Skeletal muscle cell (primary cell): ENCODE results near the genes ZNF148, SLC41A3, ALDH1L1, CFAP100, CHST13 and C3orf22.

DNA sequence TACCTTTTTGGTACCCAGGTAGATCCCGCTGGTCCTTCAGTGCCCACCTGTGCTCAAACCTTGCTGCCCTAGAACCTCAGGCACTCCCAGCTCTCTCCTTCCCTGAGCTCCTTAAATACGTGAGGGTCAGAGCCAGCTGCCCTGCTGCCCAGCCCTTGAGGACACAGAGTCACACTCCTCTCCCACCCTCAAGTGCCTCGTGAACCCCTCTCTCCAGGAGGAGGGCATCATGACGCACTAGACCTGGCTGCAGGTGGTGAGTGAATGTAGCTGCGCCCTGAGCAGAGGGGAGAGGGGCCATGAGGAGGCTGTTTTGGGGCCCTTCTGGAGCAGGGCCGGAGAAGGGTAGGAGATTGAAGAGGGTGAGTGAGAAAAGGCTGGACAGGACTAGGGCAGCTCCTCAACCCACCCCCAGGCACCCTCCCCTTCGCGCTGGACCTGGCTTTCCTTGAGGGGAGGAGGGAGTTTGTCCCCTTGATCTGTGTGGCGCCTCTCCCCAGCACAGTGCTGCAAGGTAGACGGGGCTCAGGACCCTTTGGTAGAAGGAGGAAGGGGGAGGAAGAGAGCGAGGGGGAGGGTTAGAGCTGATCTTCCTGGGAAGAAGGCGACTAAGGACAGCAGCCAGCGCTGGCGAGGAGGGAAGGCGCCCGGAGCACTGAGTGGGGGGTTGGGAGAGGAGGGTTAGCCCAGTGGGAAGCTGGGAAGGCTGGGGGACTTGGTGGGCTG lies 837 bp downstream of the SLC12A8 start:
- RRBS: 15% methylated on average over 1 of the region's 16 CpGs

GRCh38 chr3:125245707-125246353 lies 33.3 kb upstream of the SLC12A8 start:
- RRBS: no CpG with 5 or more reads among the region's 1 CpG

DNA sequence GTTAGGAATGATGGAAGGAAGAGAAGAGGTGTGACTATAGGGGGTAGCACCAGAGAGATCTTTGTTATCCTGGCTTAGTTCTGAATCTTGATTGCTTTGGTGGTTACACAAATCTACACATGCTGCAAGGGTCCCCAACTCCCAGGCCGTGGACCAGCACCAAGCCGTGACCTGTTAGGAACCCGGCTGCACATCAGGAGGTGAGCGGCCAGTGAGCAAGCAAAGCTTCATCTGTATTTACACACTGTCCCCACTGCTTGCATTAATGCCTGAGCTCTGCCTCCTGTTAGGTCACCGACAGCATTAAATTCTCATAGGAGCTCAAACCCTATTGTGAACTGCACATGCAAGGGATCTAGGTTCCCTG lies 71.9 kb downstream of the ZNF148 start:
- RRBS: no CpG with 5 or more reads among the region's 5 CpGs

DNA sequence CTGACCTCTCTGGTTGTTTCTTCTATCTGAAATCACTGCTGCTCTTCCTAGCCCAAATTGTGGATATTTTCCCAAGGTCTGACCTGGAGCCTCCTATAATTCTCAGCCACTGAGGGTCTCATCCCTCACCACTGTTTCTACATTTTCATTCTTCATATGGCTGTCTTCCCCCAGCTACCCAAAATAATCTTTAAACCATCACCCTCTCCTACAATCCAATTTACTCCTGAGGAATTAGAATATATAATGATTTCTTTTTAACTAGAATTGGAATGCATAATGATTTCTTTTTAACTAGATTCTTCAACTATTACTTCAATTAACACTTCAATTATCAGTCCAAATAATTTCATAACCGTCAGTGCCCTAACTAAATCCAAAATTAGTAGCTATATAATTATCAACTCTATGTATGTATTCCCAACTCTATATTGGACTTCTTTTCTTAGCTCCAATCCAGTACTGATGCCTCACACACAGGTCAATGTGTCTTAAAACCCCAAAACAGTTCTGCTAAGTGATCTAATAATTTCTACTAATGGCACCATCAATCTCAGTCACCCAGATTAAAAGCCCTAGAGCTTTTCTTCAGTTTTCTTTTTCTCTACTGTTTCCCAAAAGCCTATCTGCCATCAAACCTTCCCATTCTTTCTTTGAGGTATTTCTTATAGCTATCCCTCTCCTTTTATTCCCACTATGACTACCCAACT lies 12.0 kb downstream of the ZNF148 start:
- RRBS: no CpG with 5 or more reads among the region's 1 CpG

GRCh38 chr3:125374305-125375541 lies at the start of gene ZNF148:
Gene ZNF148 (minus strand): TSS chr3:125375325.
- RRBS: 0% methylated on average over 13 of the region's 86 CpGs

- RRBS: no CpG with 5 or more reads among the region's 14 CpGs
Observed at GRCh38 chr3:125917015-125917659, 51.8 kb upstream of the ROPN1B start.

DNA sequence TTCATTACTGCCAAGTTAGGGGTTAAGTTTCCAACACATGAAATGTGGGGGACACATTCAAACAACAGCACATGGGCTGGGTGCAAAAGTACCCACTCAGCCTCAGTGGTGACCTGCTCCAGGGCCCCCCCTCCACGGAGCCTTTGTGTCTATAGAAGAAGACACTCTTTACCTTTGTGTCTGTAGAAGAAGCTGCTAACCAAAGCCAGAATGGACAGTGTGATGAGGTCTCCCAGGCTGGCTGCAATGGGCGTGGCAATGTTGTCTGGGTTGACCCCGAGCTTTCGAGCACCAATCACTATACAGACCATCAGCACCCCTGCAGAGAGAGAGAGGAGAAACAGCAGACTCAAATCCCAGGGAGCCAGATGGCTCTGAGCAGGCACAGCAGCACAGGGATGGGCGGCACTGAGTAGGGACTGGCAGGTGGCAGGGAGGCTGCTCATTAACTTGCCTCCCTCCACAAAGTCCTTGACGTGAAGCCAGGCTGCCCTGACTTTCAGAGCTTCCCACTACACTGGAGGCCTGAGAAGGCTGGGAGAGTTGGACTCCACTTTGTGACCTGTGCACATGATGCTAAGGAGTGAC lies 53.7 kb downstream of the ROPN1B start:
- RRBS: no CpG with 5 or more reads among the region's 6 CpGs

- RRBS: 85% methylated on average over 3 of the region's 29 CpGs
Observed at GRCh38 chr3:126056443-126057775, 27.0 kb downstream of the SLC41A3 start.

DNA sequence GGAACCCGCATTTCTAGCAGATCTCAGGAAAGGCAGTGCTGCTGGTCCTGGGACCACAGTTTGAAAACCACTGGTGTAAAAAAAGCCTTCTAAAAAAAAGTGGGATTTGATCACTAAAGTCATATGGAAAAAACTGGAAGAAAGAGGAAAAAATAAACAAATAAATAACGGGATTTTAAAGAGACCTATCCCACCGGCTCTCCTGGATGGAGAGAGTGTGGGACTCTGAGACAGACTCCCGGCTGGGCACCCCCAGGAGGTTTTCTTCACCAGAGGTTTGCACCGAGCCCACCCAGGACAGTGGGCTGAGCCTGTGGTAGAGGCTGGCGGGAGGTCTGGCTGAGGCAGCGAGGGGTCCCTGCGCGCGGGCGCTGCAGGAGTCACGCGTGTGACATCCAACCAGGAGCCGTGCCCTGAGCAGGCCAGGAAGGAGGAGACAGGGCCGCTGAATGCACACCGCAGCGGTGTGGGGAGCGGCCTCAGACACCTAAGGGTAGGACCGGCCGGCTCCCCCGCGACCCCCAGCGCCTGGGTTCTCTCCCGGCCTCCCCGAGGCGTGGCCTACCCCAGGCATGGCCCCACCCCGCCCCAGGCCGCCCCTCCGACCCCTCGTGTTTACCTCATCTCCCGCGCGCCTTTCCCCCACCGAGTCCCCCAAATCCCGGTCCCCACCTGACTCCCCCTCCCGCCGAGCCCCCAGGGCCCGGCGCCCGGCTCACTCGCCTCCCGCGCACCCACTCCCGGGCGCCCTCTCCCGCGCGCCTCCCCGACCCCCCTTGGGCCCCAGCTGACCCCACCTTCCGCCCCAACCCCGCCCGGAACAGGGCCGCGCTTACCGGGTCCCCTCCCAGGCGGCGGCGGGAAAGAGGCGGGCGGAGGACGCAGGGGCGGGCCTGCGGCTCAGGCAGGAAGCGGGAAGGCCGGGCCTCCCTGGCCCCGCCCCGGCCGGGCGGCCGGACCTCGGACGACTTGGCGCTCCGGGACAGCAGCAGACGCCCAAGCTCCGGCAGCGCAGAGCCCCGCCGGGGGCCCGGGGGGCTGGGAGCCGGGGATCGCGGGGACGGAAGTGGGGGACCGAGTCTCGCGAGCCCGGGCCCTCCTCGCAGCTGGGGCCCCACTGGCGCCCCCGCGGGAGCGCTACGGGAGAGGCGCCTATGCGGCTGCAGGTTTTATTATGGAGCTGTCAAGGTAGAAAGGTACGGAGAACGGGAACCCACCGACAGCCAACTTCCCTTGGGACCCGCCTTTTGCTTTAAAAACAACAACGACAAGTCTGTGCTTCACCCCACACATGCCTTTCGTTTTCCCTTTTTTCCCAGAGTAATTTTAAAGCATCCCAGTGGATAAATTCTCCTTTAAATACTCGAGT lies at the start of gene SLC41A3:
TSS of gene SLC41A3 (minus strand) at position 868 of the 1,369 bp plus-strand sequence.
- RRBS: under 1% methylated on average over 35 of the region's 103 CpGs

DNA sequence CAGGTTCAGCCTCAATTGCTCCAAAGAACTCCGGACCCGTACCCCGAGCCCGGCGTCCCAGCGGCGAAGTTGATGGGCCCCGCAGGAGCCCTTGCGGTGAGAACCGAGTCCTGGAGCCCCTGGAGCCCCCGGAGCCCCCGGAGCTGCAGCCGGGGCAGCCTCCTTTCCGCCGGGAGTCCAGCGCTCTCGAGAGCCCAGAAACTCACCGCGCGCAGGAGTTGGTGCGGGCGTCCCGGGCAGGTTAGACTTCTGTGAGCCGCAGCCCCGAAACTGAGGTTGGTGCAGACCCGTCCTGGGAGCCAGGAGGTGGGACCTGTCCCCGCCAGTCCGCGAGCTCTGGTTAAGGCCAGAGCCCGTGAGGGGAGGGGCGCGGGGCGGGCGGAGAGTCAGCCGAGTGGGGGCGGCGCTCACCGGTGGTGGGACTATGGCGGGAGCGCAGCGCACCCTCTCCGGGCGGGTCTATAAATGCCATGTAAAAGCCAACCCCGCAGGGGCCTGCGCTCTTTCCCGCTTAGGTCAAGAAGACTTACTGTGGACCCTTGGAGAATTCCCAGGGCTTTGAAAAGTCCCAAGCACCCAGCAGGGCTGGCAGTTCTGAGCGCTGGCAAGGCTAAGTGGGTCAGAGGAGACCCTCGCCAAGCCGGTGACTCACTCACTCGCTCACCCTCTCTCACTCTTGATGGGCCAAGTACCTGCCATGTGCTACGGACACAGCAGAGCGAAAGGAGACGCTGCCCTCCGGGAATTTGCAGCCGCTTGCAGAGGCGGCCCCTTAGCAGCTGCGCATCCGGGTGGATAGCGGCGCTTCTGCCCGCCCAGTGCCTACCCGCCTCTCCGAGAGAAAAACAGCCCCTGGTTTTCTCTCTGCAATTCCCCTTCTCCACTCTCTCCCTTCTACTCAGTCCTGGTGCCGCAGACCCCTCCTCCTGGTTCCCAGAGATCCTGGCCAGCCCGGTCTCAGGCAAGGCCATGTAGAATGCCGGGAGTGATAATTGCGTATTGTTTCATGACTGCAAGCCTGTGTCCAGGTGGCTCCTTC lies at the start of gene ALDH1L1:
TSS of gene ALDH1L1 (minus strand) at position 317 of the 1,039 bp plus-strand sequence.
- RRBS: 2% methylated on average over 22 of the region's 67 CpGs

- RRBS: no CpG with 5 or more reads among the region's 9 CpGs
Observed at GRCh38 chr3:126187736-126188329, 7.4 kb upstream of the ALDH1L1 start.

DNA sequence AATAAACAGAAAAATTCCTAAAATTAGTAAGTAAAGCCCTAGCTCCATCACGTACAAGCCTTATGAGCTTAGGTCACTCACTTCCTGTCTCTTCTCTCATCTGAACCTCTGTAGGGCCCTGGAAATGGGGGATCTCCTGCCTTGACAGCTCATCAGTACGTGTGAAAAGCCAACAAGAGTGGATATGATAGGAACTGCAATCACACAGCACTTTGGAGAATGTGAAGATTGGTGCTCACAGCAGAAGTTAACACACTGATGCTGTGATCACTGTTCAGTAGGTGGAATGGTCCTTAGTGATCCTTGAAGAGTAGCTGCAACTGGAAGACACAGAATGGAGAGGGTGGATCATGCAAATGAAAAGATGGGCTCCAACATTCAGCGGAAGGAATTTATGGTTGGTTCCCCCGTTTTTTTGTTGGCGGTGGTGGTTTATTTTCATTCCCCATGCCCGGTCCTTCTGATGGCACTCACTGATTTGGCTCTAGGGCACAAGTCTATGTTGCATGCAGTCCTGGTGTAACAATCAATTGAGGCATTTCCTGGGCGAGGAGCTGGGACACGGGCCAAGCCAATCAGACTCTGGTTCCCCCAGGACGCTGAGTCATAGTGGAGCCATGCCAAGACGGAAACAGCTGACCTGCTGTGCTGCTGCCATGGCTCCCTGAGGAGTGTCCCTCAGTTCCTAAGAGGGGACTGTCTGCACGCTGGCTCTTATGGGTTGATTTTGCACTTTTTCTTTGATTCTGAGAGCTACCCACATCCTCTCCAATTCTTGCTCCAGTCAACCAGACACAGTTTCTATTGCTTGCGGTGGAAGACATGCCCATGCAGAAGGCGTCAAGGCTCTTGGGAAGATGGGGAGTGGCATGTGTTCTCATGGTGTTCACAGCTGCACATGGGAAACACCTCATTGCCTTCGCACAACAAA lies 28.1 kb upstream of the ALDH1L1 start:
- RRBS: no CpG with 5 or more reads among the region's 14 CpGs

DNA sequence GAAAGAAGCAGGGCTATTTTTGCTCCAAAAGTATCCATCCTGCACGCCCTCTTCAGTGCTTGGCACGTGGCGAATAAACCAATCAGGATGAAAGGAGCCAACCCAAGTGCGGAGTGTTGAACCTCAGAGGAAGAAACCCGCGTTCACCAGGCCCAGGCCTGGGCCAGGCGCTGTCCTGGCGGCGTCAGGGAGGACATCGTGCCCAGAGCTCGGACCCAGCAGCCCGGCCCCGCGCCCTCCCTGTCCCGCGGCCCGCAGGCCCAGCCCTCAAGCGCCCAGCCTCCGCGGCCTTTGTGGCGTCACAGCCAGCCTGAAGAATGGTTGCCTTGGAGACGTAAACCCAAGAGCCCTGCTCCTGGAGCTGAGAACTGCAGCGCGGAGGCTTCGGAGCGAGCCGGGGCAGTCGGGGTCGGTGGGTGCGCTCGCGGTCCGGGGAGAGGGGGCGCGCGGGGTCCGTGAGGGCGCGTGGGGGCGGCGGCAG lies at the start of gene CFAP100:
TSS of gene CFAP100 (plus strand) at position 343 of the 481 bp plus-strand sequence.
- RRBS: 2% methylated on average over 13 of the region's 41 CpGs

- RRBS: 6% methylated on average over 6 of the region's 17 CpGs
Observed at GRCh38 chr3:126395048-126395316, 273 bp downstream of the CFAP100 start.

GRCh38 chr3:126459030-126459874 lies 16.4 kb downstream of the ZXDC start:
- RRBS: no CpG with 5 or more reads among the region's 8 CpGs

DNA sequence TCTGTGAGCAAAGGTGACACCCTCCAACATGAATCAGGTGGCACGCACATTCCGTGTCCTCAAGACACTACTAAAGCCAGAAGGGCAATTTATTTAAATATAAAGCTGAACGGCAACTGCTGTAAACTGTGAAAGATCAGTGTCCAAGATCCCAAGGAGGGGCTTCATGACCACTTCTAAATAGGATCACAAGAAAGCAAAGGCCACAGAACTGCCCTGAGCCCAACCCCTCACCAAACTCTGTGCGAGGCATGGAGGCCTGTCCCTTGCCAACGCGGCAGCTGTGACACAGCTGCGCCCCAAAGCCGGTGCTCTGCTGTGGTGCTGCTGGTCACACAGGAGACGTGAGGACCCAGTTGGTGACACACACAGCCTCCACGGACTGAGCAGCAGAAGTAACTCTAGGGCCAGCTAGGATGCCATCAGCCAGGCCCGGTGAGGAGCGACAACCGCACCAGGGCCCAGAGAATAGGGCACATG lies 10.9 kb downstream of the ZXDC start:
- RRBS: no CpG with 5 or more reads among the region's 13 CpGs

- RRBS: no CpG with 5 or more reads among the region's 12 CpGs
Observed at GRCh38 chr3:126468178-126468870, 7.4 kb downstream of the ZXDC start.

GRCh38 chr3:126523753-126525129 lies at the start of gene CHST13:
Gene CHST13 (plus strand): TSS chr3:126524155.
- RRBS: 1% methylated on average over 24 of the region's 90 CpGs

DNA sequence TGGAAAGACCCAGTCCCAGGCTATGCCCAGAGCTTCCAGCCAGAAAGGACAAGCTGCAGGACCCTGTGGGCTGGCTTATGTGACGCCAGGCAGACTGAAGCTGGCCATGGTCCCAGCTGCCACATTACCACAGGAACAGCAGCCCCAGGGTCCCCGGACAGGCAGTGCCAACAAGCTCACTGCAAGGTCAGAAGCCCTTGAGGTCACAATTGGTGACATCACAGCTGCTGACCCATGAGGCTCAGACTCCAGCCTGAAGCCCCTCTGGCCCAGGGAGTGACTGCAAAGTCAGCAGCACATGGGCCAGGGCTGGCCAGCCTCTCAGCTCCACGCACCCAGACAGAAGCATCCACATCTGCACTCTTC lies at the start of gene C3orf22:
TSS of gene C3orf22 (minus strand) at position 166 of the 366 bp plus-strand sequence.
- RRBS: no CpG with 5 or more reads among the region's 3 CpGs

DNA sequence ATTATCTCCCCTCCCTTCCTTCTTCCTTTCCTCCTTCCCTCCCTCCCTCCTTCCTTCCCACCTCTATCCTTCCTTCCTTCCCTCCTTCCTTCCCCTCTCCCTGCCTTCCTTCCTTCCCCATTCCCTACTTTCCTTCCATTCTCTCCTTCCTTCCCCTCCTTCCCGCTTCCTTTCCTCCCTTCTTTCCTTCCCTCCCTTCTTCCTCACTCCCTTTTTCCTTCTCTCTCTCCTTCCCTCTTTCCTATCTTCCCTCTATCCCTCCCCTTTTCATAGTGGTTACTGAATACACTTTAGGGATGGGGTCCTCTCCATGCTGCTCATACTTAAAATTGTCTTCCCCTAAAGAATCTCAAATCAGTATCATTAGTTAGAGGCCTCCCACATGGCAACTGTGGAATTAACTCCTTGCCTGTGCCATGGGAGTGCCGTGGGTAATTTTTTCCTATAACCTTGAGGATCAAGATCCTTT lies 40.5 kb upstream of the C3orf22 start:
- RRBS: no CpG with 5 or more reads among the region's 2 CpGs